Measurements from ENCODE around the gene THPO.

GRCh38 chr3:183536211-183536894 is 19.2 kb downstream of the KLHL6 start:
- PRO-cap, 2 experiments = no peak in any of the 2 experiments

DNA sequence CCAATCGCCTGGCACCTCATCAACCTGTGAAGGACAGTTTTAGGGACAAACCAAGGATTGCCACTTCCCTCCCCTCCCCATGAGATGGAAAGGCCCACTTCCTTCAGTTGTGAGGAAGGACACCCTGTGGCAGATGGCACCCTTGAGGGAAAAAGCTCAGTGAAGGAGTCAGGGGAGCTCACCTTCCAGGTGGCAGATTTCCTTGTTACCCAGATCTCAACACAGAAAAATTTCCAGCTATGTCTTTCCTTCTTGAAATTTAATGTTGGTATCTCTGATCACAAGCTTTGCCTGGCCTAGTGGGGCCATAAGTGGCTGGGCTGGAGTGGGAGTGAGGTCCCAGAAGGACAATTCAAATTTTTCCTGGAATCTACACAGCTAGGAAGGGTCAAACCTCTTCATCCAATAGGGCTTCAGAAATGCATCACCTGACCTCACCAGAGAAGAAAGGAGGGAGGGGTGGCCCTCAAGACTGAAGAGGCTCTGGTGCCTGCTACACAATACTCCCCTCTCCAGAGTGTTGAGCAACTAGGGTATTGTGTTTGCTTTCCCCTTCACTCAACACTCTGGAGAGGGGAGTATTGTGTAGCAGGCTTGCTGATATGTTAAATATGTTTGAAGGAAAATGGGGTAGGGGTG is 6.0 kb upstream of the KLHL24 start:
- PRO-cap, 2 experiments = no peak in any of the 2 experiments

GRCh38 chr3:183637245-183637629 is 1.8 kb downstream of the KLHL24 start:
- PRO-cap, 2 experiments = no peak in any of the 2 experiments

DNA sequence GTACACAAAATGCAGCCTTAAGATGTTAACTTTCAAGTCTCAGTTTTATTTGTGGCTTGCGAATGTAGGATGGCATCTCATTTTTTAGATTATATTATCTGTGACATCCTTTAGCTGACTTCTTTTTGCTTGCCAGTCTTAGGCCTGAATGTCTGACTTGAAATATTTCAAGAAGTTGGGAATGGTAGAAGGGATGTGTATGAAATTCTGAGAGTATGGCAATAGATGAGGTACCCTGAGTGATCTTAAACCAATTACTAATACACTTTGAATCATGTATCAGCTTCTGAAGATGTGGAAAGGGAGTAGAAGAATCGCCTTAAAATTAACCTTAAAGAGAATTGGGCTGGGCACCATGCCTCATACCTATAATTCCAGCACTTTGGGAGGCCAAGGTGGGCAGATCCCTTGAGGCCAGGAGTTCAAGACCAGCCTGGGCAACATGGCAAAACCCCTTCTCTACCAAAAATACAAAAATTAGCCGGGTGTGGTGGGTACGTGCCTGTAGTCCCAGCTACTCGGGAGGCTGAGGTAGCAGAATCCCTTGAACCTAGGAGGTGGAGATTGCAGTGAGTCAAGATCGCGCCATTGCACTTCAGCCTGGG is 13.1 kb downstream of the KLHL24 start:
- PRO-cap, 2 experiments = no peak in any of the 2 experiments

DNA sequence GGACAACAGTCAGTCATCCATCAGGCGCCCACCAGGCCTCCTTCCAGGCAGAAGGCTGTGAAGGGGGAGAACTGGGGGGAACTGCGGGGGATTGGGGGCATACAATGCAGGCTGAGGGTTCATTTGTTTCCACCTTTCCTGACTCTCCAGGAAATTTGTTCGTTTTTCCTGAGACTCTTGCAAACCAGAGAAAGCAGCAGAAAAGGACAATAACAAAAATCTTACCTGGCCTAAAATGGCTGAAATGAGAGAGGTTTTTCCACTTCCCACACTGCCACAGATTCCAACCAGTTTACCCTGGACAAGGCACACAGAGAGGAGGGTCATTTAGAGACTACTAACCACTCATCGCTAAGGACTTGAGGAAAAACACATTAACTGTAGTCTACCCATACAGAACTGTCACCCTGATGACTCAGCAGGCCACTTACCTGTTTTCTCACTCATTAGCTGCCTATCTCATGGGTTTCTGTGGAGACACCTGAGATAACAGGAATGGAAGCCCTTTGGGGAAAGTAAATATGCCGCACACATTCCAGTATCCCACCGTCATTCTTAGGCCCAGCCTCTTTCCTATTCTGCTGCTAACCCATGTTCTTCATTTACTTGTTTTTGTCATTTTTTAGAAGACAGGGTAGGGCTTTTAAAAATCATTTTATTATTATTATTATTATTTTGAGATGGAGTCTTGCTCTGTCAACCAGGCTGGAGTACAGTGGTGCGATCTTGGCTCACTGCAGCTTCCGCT is 50.0 kb downstream of the ABCC5 start:
- PRO-cap, 2 experiments = no peak in any of the 2 experiments

- PRO-cap, 2 experiments = no peak in any of the 2 experiments
Observed at GRCh38 chr3:184141642-184142140, 6.5 kb downstream of the EIF2B5 start.

- PRO-cap, 2 experiments = no peak in any of the 2 experiments
Observed at GRCh38 chr3:184249861-184250711, 614 bp downstream of the EEF1AKMT4 start.

- PRO-cap, 2 experiments = no peak in any of the 2 experiments
Observed at GRCh38 chr3:184300172-184300643, 1.2 kb downstream of the PSMD2 start.

DNA sequence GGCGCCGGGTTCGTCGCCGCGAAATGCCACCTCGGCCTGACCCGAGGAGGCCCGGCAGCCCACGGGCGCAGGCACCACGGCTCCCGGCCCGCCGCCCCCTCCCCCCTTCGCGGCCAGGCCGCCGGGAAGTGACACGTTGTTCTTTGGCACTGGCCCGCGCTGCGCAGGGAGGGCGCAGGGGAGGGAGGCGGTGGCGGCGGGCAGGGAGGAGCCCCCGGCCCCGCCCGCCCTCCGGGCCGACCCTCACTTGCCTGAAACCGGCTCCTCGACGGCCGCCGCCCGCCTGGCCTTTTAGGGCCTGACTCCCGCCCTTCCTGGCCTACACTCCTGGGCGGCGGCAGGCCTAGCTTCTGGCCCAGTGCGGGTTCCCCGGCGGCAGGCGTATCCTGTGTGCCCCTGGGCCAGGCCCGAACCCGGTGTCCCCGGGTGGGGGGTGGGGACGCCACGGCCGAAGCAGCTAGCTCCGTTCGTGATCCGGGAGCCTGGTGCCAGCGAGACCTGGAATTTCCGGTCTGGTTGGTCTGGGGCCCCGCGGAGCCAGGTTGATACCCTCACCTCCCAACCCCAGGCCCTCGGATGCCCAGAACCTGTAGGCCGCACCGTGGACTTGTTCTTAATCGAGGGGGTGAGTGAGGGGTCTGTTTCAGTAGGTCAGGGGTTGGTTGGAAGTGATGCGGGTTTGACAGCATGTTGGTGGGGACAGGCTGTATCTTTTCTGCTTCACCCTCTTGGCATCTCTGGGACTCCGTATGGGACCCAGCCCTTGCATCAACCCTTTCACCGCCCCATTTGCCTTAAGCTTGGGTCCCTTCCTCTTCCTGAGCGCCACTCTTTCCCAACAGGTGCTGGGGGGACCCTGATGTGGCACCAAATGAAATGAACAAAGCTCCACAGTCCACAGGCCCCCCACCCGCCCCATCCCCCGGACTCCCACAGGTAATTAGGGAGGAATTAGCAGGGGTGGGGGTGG is 800 bp downstream of the EIF4G1 start:
- PRO-cap, 2 experiments = peak in 2 of 2 experiments; most common plus-strand start position 246 of the sequence (in 2); most common minus-strand start position 130 of the sequence (in 2)

GRCh38 chr3:184320368-184320930 is 6.0 kb downstream of the EIF4G1 start:
- PRO-cap, 2 experiments = no peak in any of the 2 experiments

DNA sequence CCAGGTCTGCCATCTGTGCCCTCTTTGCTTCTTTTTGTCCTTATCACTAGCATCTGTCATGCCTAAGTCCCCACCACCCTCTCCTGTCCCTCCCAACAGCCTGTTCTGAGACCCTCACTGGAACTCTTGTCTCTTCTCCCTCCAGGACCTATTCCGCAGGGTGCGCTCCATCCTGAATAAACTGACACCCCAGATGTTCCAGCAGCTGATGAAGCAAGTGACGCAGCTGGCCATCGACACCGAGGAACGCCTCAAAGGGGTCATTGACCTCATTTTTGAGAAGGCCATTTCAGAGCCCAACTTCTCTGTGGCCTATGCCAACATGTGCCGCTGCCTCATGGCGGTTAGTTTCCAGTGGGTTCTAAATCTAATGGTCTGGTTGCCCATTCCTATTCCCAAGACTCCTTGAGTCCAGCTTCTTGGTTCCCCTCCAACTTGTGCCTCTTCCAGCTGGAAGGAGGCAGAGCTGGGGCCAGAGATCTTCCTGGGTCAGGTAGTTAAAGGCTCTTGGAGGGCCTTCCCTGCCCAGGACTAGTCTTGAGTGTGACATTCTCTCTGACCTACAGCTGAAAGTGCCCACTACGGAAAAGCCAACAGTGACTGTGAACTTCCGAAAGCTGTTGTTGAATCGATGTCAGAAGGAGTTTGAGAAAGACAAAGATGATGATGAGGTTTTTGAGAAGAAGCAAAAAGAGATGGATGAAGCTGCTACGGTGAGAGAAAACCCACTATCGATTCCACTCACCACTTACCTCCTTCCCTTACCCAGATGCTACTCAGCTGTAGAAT is 9.4 kb downstream of the EIF4G1 start:
- PRO-cap, 2 experiments = no peak in any of the 2 experiments

DNA sequence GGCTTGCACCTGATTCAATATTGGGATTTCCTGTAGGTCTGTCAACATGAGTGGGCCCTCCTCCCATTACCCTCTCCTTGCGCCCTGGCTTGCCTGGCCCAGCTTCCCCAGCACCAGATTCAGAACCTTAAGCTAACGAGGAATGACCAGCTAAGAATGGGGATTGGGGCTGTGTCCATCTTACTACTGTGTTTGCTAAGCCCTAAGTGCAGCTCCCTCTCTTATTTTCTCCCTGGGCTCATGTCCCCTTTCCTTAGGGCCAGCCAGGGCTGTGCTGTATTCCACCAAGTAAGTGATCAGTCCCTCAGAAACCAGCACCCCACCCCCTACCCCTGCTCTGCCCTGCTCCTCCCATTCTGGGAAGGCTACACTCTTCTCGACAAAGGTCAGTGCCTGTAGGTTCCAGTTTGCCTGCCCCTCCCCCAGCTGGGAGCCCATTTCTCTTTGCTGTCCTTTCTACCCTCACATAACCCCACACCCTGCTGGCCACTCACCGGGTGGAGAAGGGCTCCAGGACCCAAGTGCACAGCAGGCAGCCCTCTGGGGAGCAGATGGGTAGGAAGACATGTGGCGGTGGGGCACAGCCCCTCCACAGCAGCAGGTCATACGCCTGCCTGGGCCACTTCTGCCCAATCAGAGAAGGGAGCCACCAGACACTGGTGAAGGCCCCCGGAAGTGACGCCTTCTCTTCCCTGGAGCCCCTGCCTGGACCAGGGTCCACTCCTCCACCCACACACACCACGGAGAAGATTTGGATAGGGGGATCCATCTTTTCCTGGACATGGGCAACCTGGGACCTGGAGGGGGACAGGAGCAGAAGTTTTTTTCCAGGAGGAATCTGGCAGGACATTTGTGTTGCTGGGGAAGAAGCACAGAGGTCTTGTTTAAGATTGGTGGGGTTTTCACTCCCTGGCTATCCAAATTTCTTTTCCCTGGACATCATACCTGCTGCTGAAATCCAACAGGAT is at the start of gene THPO:
TSS of gene THPO (minus strand) at position 627 of the 968 bp plus-strand sequence.
- PRO-cap, 2 experiments = peak in 1 of 2 experiments; most common plus-strand start position 736 of the sequence (in 1); most common minus-strand start position 627 of the sequence (in 1)

DNA sequence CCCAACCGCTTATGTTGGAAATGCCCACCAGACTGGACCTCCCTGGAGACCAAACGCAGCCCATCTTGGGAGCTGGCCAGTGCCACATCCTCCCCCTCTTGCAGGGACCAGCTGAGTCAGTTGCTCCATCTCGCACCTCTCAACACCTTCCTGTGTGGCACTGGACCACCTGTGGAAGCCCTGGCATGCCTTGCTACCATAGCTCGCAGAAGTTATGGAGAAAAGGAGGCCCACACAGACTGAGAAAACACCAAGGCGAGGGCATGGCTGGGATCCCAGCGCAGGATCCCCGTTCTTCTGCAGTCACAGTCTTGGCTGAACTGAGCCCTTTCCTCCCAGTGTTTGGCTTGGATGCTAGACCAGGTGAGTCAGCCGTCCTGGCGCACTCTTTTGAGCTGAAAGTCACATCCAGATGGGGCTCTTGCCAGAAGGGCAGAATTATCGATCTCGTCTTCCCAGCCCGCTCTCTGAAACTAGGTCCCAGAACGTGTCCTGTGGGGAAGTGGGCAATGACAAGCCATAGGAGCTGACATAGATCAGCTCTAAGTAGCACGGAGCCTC is 46.9 kb downstream of the CHRD start:
- PRO-cap, 2 experiments = no peak in any of the 2 experiments

- PRO-cap, 2 experiments = peak in 1 of 2 experiments; most common plus-strand start chr3:184525480 (in 1); most common minus-strand start chr3:184525527 (in 1)
Observed at GRCh38 chr3:184525268-184526412, 35.9 kb upstream of the EPHB3 start.

GRCh38 chr3:184558767-184559739 is 2.5 kb upstream of the EPHB3 start:
- PRO-cap, 2 experiments = no peak in any of the 2 experiments

- PRO-cap, 2 experiments = no peak in any of the 2 experiments
Observed at GRCh38 chr3:184575429-184576279, 14.1 kb downstream of the EPHB3 start.

- PRO-cap, 2 experiments = no peak in any of the 2 experiments
Observed at GRCh38 chr3:184592376-184593438, 31.1 kb downstream of the EPHB3 start.

DNA sequence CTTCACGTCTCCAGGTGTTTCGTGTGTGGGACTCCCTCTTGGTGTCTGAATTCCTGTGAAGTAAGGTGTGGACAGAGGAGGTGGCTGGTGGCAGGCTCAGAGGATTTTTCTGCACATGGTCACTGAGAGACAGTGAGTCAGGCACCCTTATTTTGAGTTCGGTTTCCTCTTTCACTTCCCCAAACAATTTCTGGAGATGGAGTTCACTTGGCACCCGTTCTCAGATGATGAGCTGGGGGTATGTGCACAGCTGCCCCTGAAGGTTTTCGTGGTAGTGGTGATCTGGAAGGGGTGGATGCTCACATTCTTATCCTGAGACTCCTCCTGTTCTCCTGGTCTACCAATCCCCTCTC is 46.2 kb upstream of the VPS8 start:
- PRO-cap, 2 experiments = peak in 1 of 2 experiments; most common plus-strand start position 223 of the sequence (in 1)

- PRO-cap, 2 experiments = peak in 1 of 2 experiments; most common plus-strand start chr3:184773618 (in 1); most common minus-strand start chr3:184773523 (in 1)
Observed at GRCh38 chr3:184772708-184773741, 38.9 kb upstream of the VPS8 start.

GRCh38 chr3:185078321-185078860 is 74.5 kb downstream of the C3orf70 start:
- PRO-cap, 2 experiments = no peak in any of the 2 experiments

All from Metastatic Liver Carcinoma in the Lung (tissue), 2 donors.